ENCODE results near the genes KLHL24, EIF2B5, ECE2, EPHB3 and VPS8.

- PRO-cap: no peak
These were observed 276.5 kb upstream of the DNAJC19 start for GRCh38 chr3:181266022-181266401.

DNA sequence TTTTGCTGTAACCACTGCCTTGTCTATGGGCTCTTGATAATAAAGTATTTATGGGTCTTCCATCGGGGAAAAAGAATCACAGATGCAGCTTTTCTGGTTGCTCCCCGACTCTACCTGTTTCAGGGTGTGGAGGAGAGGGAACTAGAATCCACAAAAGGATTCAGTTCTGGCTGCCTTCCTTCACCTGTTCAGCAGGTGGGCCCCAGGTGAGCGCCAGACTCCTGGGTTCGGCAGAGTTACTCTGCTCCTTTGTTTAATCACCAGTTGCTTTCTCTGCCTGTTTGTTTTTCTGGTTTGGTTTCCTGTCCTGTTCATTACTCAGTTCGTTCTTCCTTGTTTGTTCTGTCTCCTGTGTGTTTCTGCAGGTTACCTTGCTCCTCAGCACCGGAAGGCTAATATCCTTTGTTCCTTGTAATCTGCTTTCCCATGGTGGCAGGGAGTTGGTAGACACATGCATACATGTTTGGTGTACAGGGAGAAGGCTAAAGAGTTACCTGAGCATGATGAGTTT, 508.5 kb upstream of the ATP11B start:
- PRO-cap: no peak

DNA sequence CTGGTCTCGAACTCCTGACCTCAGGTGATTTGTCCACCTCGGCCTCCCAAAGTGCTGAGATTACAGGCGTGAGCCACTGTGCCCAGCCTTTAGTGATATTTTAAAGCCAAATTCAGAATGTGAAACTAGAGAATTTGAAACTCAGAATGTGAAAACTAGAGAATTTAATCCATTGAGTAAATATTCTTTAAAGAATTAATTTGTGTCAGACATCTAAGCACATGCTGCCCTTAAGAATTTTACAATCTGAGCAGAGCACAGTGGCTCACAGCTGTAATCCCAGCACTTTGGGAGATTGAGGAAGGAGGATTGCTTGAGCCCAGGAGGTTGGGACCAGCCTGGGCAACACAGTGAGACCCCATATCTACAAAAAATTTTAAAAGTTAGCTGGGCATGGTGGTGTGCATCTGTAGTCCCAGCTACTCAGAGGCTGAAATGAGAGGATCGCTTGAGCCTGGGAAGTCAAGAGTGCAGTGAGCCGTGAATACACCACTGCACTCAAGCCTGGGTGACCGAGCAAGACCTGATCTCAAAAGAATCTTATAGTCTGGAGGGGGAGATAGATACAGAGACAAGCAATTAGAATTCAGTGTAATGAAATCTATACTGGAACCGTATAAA, 21.1 kb downstream of the ATP11B start:
- PRO-cap: no peak

- PRO-cap: no peak
These were observed 87.4 kb downstream of the ATP11B start for GRCh38 chr3:182880697-182881070.

DNA sequence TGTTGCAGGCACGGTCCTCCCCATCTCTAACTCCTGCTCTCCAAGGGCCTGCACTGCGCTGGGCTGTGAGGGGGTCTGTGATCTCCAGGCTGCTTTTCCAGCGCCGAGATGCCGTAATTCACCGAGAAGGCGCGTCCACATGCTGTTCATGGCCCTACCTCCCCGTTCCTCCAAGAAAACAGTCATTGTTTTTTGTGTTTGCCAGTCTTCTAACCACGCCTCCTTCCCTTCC, 17.6 kb upstream of the LAMP3 start:
- PRO-cap: no peak

DNA sequence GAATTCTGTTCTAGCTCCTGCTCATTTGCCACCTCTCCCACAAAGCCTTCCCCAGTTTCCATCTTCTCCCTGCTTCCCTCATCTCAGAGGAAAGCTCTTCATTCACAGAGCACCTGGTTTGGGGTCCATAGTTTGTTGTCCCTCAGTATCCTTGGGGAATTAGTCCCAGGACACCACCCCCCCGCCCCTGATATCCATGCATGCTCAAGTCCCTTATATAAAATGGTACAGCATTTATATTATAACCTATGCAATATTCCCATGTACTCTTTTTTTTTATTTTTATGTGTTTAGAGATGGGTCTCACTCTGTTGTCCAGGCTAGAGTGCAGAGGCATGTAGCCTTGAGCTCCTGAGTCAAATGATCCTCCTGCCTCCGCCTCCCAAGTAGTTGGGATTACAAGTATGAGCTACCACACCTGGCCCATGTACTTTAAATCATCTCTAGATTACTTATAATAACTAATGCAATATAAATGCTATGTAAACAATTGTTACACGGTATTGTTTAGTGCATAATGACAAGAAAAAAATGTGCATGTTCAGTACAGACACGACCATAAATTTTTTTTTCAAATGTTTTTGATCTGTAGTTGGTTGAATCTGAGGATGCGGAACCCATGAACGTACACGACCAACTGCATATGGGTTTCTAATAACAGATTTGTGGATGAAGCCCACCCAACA, 5.6 kb downstream of the B3GNT5 start:
- PRO-cap: no peak

DNA sequence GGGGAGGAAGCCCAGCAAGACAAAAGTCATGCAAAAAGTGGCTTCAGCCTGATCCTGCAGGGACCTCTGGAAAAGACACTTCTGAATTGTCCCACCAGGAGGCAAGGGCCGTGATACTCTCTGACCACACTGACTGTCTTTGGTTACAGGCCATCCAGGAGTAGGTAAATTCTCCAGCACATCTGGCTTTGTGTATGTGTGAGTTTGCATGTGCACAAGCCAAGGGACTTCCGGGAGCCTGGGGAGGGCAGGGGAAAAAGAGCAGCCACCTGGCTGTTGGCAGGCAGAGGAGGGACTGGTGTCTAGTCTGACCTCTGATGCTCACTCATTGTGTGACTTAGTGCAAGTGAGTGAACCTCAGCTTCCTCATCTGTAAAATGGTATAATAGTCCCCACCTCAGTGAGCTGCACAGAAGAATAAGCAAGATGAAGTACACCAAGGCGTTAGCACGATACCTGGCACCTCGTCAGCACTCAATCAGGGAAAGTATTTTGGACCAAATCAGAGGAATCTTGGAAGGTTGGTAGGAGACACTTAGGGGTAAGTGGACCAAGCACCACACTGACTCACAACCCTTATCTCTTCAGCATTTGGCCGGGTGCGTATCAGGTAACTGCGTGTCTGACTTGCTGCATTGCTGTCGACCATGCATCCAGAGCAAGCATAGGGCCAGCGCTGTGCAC, 19.2 kb downstream of the KLHL6 start:
- PRO-cap: no peak

GRCh38 chr3:183548062-183548886, 7.2 kb downstream of the KLHL6 start:
- PRO-cap: no peak

DNA sequence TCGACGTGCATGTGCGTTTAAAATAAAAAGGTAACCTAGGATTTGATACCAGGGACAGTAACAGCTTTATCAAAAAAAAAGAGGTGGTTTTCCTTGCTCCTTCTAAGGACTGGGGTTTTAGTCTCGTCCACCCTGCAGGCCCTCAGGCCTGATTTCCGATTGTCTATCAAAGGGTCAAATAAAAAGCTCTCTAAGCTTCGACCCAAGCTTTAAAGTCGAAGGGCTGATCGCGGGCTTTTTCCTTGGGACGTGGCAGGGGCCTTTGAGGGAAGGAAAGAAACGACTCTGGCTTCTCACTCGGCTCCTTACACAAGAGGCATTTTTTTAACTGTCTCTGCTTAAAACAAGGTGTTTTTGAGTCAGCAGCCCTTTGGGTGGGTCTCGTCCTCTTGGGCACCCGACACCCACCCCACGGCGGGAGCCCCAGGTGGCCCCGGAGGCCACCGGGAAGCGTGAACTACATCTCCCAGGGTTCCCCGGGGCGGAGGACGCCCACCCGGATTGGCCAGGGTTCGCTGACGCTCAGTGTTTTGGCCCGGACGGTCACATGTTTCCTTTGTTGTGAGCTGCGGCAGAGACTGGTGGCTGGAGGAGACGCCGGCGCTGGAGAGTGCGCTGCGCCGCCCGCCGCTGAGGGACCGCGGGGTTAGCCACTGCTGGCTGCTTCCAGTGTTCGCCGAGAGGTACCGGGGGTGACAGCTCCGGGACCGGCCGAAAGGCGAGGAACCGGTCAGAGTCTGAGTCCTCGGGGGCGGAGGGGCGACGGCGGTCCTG, at the start of gene KLHL24:
TSS of gene KLHL24 (plus strand) at position 559 of the 774 bp plus-strand sequence.
- PRO-cap: bidirectional peak, plus-strand start at position 590 of the sequence, minus-strand start at position 459 of the sequence

DNA sequence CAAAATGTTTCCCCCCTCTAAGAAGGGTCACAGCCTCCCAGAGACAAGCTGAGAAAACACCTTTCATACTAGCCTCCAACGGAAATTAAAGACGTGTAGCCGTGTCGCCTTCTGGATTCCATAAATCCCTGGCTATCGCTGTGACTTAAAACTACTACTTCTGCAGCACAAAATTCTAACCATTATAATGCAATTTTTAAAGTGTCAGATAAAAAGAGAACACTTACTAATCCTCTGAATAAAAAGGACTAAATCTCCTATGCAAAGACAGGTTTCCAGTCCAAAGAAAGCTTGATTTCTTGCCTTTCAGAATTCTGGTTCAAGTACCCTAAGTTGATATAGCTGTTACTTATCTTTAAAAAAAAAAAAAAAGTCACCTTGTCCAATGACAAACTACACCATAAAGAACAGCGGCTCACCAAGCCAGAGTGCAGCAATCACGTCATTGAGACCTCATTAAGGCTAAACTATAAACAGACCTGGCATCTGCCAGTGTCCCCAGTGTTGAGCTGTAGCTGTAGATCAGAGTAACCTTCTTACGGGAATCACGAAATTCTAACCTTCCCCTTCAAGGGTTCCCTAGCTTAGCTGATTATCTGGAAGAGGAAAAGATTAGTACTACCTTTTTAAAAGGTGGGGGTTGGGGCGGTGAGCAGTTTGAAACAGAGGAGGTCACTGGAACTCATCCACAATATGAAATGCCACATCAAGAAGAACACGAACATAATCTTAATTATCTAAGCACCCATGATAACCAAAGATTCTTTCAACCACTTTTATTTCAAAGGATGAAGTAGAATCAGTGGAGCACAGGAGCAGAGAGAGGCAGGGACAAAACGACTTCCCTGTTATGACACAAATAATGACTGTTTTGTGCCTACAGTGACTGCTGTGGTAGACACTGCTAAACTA, 2.1 kb downstream of the ABCC5 start:
- PRO-cap: unidirectional peak, plus-strand start at position 501 of the sequence

DNA sequence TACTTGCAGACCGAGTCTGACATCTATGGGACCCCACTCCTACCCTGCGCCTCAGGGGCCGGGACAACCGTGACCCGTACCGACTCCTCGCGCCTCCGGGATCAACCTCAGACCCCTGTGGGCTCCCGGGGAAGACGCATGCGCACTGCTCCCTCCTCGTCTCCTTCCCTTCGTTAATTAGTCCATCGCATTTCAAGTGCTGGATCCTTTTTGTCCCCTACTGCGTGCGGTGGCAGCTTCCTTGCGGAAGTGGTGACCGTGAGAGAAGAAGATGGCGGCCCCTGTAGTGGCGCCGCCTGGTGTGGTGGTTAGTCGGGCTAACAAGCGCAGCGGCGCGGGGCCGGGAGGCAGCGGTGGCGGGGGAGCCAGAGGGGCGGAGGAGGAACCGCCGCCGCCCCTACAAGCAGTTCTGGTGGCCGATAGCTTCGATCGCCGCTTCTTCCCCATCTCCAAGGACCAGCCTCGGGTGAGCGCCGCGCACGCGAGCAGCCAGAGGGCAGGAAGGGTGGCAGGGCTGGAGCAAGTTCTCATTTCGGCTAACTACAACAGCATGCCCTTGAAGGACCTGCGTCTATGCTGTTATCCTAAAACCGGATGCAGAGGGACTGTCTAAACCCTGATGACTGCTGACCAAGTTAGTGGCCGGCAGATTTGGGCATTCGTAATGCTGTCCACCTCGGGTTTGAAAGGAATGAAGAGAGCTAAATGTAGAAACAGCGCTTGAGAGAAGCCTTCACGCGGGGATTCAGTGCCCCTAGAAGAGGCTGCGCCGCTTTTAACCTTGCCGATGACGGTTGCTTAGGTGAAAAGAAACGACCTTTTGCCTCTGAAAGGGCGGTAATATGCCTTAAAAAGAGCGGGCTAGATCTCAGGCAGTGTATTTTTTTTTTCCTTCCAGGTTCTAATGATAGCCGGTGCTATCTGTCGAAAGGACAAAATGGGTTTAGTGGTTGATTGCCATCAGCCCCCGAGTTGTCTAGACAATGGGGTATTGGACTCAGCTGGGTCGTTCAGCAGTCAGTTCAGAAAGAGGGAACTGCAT, at the start of gene EIF2B5:
TSS of gene EIF2B5 (plus strand) at position 244 of the 1,042 bp plus-strand sequence.
- PRO-cap: bidirectional peak, plus-strand start at position 265 of the sequence, minus-strand start at position 166 of the sequence

- PRO-cap: no peak
These were observed 1.2 kb downstream of the AP2M1 start for GRCh38 chr3:184175817-184176354.

DNA sequence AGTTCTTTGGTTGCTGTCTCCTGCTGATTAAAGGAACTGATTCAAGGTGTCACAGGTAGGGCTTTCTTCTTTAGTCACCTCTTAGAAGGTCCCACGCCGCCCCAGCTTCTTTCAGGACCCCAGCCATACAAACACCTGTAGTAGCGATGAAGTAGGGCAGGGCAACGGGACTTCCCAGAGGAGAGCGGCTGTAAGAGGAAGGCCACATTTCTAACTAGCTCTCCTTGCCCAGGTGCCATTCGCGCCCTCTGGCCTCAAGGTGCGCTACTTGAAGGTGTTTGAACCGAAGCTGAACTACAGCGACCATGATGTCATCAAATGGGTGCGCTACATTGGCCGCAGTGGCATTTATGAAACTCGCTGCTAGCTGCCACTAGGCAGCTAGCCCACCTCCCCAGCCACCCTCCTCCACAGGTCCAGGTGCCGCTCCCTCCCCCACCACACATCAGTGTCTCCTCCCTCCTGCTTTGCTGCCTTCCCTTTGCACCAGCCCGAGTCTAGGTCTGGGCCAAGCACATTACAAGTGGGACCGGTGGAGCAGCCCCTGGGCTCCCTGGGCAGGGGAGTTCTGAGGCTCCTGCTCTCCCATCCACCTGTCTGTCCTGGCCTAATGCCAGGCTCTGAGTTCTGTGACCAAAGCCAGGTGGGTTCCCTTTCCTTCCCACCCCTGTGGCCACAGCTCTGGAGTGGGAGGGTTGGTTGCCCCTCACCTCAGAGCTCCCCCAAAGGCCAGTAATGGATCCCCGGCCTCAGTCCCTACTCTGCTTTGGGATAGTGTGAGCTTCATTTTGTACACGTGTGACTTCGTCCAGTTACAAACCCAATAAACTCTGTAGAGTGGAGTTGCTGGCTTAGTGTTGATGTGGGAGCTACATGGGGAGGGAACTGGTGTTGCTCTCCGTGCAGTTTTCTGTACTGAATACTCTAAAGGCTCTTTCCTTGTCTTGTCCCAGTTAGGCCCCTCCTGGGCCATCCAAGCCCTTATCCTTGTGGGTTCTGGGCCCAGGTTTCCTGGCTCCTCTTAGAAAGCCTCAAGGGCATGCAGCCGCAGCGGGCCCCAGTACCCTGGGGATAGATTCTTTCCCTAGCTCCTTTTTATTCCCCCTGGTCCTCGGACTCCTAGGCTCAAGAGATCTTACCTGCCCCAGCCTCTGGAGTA, 2.4 kb upstream of the ABCF3 start:
- PRO-cap: no peak

- PRO-cap: no peak
These were observed at the start of gene ECE2 for GRCh38 chr3:184275776-184276443. Gene ECE2 (plus strand): TSS chr3:184276022.

- PRO-cap: no peak
These were observed 7.1 kb downstream of the EIF4G1 start for GRCh38 chr3:184321163-184322226.

DNA sequence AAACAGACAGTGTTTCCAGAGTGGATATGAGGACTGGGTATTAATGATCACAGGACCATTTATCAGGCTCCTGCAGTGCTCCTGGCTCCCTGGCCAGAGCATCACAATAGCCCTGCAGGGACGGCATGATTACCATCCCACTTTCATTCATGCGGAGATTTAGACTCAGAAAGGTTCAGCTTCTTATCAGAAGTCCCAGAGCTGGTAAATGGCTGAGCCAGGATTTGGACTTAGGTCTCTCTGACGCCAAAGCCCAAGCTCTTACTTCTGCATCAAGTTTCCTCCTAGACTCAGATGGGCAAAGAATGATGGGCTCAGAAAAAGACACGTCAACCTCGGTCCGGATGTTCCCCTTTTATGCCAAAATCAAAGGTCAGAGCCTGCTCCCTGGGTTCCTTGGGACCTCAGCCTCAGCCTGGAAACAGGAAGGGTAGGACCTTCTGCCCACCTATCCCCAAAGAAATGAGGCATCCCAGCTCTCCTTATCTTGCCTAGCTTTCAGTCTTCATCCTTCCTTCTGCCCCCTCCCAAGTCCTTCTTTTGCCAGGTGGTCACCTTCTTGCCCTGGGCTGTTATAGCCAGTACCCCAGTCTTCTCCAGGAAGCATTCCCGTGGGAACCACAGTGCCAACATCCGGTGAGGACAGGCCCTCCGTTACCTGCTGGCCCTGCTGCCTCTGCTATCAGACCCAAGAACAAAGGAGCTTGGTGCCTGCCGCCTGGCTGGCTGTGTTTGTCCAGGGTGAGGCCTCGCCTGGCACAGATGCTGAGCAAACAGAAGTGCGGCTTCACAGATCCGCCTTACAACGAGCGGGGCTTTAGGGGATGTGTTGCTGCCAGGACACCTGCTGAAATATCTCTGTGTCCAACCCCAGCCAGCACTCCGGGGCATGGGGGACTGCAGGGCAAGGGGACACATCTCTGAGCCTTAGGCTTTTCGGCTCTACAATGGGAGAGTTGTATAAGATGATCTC, 2.5 kb upstream of the EPHB3 start:
- PRO-cap: no peak

DNA sequence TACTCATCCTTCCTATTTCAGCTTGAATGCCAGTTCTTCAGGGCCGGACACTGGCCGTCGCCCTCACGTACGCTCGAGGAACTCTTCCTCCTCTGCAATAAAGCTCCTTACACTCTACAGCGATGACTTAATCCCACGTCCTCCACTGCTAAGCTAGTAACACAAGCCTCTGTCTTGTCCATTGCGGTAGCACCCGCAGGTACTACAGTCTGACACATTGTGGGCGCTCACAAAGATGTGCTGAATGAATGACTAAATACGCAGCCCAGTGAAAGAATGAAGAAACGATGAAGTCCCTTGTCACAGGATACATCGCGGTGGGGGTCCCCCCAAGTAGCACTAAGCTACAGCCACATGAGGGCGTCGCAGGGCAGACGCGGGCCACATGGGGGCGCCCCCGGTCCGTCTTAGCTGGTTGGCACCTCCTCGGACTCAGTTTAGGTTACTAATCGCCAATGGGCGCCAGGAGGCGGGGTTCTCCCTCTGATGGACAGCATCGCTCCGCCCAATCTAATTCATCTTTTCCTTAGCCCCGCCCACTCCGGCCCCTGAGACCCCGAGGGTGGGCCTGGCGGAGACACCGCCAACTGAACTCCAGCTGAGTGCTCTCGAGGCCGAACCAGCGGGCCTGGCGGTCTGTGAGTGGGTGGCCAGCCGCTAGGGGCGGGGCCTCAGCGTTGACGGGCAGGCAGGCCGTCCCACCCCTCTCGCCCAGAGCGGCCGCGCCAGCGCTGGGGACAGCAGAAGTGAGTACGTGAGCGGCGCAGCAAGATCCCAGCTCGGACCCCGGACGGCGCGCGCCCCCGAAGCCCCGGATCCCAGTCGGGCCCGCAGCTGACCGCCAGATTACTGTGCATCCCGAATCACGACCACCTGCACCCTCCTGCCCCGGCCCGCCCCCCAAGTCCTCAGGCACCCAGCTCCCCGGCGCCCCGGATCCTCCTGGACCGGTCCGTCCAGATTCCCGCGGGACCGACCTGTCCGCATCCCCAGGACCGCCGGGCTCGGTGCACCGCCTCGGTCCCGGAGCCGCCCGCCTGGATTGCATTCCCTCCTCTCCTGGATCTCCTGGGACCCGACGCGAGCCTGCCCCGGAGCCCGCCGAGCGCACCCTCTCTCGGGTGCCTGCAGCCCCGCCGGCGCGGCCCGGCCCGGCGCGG, at the start of gene EPHB3:
TSS of gene EPHB3 (plus strand) at position 740 of the 1,160 bp plus-strand sequence.
- PRO-cap: unidirectional peak, plus-strand start at position 743 of the sequence

GRCh38 chr3:184811670-184812983, at the start of gene VPS8:
Gene VPS8 (plus strand): TSS chr3:184812166.
- PRO-cap: unidirectional peak, plus-strand start at chr3:184812196

- PRO-cap: no peak
These were observed 10.1 kb downstream of the VPS8 start for GRCh38 chr3:184822060-184822519.

DNA sequence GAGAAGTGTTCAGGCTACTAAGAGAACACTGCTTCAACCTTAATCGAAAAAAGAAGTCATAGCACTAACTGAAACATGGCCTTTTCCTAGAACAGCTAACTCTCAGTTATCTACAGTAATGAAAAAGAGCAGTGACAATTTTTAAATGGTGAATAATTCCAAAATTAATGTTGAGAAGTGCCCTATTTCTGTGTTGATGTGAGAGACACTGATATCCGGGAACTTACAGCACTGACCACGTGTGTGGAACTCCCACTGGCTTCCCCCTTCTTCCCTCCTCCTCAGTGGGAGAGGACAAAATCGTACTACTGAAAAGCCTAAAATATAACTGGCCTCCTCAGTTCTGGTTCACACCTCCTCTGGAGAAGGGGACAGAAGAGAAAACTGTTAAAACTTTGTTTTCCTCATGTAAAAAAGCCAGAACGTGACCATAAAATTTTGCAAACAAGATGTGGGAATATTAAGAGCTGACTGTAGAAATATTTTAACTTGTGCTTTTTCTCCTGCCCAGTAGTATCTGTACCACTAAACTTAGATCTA, 74.5 kb downstream of the C3orf70 start:
- PRO-cap: no peak